ENCODE data around the gene PROCR.

DNA sequence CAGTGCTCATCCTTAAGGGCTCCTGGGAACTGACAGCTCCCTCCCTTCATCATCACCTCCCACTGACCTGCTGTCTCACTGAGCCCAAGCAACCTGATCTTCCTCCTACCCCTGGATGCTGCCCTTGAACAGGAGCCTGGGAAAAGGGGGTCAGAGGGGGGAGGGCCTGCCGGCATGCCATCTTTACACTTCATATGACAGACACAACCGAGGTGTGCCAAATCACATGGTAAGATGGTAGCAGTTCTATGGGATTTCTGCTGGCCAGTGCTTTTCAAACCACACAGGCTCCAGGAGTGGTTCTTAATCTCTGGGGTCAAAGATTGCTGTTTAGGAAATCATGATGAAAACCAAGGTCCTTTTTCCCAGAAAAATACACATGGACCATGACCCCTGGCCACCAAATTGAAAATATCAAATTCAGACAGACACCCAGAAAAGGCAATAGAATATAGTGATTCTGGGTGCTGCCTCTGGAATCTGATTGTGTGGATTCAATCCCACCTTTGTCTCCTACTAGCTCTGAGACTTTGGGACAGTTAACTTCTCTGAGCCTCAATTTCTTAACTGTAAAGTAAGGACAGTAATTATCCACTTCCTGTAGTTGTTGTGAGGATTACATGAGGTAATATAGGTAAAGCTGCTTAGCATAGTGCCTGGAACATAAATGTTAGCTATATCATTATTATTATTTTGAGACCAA lies 3.1 kb downstream of the TP53INP2 start:
- PRO-cap = no peak
CAGE:
- cytosol, long polyA minus RNA = no peak
- cytosol, long polyA plus RNA = no peak
- long polyA plus RNA = no peak
- nucleus, long polyA minus RNA = no peak
- nucleus, long polyA plus RNA = no peak

DNA sequence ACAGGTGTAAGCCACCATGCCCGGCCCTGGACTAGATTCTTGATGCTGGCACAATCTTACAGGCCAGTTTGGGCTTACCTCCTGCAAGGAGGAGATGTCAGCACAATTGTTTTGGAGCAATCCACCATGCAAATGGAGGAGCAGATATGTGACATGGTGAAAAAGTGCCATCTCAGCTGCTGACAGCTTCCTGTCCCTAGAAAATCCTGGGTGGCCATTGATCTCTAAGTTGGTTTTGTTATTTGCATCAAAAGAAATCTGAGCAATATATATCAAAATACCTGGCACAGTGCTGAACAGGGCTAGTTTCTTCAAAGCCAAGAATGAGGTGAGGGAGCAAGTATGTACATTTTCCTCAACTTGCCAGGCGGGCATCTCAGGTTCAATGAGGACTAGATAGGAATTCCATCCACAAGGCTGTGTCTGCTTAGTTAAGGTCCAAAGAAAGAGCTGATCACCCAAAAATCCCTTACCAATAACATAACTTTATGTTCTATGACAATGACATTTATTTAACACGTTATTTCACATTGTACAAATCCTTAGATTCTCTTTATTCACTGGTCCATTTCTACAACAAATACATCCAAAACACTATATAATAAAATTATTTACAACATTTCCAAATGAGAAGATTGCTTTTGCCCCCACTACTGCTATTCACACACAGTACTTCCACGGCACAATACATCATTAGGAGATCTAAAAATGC lies 10.3 kb downstream of the TP53INP2 start:
- PRO-cap = no peak
CAGE:
- cytosol, long polyA minus RNA = no peak
- cytosol, long polyA plus RNA = no peak
- long polyA plus RNA = no peak
- nucleus, long polyA minus RNA = no peak
- nucleus, long polyA plus RNA = no peak

DNA sequence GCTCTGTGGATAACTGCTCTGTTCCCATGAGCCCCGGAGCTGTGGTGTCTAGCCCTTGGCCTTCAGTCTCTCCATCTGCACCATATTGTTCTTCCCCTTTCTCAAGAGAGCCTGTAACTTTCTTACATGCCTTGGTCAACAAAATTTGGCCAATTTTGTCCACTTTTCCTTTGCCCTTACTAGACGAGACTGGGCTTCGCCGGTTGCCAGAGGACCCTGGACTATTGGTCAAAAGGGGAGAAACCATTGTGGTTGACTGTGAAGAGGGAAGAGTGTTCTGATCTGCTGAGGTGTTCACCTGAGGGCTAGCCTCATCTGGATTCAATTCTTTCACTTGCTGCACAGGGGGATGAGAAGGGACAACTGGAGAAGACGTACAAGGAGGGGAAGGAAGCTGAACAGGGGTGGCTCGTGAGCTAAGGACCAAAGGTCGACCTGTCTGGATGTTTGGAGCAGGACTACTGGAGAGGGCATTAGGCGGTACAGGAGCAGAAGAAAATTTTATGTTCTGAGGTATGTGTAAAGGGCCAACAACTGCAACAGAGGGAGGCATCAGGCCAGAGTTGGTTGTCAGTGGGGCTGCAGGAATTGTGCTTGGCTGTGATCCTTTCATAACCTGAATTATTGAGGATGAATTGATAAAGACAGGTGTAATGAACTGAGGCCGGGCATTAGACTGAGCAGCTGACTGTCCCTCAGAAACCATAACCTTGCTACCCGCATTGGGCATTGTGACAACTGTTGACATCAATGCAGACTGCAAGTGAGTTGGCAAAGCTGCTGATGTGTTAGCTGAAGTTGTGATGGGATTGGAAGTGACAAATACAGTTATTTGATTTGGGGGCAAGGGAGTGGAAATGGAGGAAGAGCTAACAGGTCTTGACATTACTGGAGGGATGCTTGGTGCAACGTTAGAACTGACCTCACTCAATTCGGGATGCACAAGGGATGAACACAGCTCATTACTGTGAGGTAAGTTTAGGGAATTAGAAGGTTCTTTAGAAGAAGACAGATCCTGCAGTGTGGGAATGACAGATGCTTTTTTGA lies 36.8 kb downstream of the TP53INP2 start:
- PRO-cap = no peak
CAGE:
- cytosol, long polyA minus RNA = no peak
- cytosol, long polyA plus RNA = no peak
- long polyA plus RNA = no peak
- nucleus, long polyA minus RNA = no peak
- nucleus, long polyA plus RNA = no peak

- PRO-cap = no peak
CAGE:
- cytosol, long polyA minus RNA = no peak
- cytosol, long polyA plus RNA = no peak
- long polyA plus RNA = no peak
- nucleus, long polyA minus RNA = no peak
- nucleus, long polyA plus RNA = no peak
These were observed 53.5 kb downstream of the TP53INP2 start for GRCh38 chr20:34757657-34758120.

DNA sequence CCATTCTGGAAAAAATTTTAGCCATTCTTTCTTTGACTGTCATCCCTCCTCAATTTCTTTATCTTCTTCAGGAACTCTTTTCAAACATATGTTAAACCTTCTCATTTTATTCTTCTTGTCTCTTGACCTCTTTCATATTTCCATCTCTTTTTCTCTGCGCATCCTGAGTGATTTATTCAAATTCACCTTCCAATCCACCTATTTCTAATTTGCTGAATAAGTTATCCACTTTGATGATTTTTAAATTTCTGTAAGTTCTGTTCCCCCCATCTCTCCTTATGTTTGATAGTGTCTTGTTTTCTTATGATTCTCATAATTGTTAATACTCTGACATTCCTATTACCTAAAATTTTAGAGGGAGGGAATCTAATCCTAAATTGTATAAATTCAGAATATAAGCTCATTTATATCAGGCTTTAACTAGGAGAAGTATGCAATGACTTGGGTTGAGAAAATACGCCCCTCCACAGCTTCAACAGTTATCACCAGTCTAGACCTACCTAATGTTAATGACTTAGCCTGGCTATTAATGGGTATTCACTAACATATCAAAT lies 59.1 kb downstream of the TP53INP2 start:
- PRO-cap = no peak
CAGE:
- cytosol, long polyA minus RNA = no peak
- cytosol, long polyA plus RNA = no peak
- long polyA plus RNA = no peak
- nucleus, long polyA minus RNA = no peak
- nucleus, long polyA plus RNA = no peak

- PRO-cap = no peak
CAGE:
- cytosol, long polyA minus RNA = no peak
- cytosol, long polyA plus RNA = no peak
- long polyA plus RNA = no peak
- nucleus, long polyA minus RNA = no peak
- nucleus, long polyA plus RNA = no peak
These were observed 33.8 kb downstream of the NCOA6 start for GRCh38 chr20:34791548-34792104.

DNA sequence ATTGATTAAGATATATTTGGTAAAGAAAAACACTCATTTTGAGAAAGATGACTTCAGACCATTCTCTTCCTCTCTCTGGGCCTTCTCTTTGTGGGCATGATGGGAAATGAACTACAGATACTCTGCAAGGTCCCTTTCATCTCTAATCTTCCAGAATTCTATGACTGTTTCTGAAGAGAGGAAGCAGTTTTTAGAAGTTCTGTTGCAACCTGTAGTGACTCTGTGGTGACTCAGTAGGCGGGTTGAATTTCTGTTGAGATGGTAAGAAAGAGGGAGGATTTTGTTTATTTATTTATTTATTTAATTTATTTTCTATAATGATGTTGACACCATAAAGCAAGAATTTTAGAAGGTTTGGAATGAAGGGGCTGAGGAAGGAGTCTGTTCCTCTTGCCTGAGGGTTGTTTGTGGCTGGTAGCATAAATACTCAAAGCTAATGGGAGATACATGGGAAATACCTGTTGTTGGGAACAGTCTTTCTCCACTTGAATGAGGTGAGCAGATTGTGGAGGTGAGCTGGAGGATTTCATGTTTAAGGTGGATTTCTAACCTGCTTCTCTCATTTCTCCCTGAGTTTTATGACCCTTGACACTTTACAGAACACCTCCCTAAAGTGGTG lies 14.9 kb downstream of the ACSS2 start:
- PRO-cap = no peak
CAGE:
- cytosol, long polyA minus RNA = no peak
- cytosol, long polyA plus RNA = no peak
- long polyA plus RNA = no peak
- nucleus, long polyA minus RNA = no peak
- nucleus, long polyA plus RNA = no peak

GRCh38 chr20:34903630-34904646 lies 27.5 kb downstream of the ACSS2 start:
- PRO-cap = no peak
CAGE:
- cytosol, long polyA minus RNA = no peak
- cytosol, long polyA plus RNA = no peak
- long polyA plus RNA = no peak
- nucleus, long polyA minus RNA = no peak
- nucleus, long polyA plus RNA = no peak

DNA sequence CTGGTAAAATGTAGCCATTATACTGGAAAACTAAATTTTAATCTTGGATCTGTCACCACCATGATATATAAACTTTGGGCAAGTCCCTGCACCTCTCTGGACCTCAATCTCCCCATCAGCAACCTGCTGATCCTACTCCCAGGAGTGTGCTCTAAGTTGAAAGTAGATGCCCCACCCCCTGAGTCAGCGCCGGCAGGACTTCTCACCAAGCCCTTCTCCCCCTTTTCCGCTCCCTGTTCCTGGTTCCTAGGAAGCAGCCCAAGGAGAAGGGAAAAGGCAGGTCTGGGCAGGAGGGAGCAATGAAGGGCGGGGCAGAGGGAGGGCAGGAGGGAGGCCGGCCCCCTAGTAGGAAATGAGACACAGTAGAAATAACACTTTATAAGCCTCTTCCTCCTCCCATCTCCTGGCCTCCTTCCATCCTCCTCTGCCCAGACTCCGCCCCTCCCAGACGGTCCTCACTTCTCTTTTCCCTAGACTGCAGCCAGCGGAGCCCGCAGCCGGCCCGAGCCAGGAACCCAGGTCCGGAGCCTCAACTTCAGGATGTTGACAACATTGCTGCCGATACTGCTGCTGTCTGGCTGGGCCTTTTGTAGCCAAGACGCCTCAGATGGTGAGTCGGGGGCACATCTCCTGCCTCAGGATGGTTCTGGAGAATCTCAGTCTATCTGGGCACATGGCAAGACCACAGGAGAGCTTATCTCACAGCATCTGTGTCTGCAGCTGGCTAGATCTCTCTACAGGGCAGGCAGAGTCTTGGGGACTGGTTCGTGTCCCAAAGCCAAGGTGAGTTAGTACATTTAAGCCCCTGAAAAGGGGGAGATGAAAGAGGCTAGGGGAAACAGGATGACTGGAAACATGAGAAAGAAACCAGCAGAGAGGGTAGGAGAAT lies at the start of gene PROCR:
Gene PROCR (plus strand): TSS at position 458 of the 889 bp plus-strand sequence.
- PRO-cap = bidirectional peak, plus-strand start at position 458 of the sequence, minus-strand start at position 226 of the sequence; unidirectional peak, plus-strand start at position 546 of the sequence
CAGE:
- cytosol, long polyA minus RNA = start-site peak on the plus strand centred at position 457 of the sequence, 107 bp wide, 978 reads
- cytosol, long polyA plus RNA = start-site peak on the plus strand centred at position 468 of the sequence, 129 bp wide, 4,688 and 4,024 reads in 2 replicates
- long polyA plus RNA = start-site peak on the plus strand centred at position 464 of the sequence, 121 bp wide, 6,105 and 5,703 reads in 2 replicates
- nucleus, long polyA minus RNA = start-site peak on the plus strand centred at position 491 of the sequence, 96 bp wide, 1,646 reads
- nucleus, long polyA plus RNA = start-site peak on the plus strand centred at position 471 of the sequence, 135 bp wide, 1,315 and 1,491 reads in 2 replicates

DNA sequence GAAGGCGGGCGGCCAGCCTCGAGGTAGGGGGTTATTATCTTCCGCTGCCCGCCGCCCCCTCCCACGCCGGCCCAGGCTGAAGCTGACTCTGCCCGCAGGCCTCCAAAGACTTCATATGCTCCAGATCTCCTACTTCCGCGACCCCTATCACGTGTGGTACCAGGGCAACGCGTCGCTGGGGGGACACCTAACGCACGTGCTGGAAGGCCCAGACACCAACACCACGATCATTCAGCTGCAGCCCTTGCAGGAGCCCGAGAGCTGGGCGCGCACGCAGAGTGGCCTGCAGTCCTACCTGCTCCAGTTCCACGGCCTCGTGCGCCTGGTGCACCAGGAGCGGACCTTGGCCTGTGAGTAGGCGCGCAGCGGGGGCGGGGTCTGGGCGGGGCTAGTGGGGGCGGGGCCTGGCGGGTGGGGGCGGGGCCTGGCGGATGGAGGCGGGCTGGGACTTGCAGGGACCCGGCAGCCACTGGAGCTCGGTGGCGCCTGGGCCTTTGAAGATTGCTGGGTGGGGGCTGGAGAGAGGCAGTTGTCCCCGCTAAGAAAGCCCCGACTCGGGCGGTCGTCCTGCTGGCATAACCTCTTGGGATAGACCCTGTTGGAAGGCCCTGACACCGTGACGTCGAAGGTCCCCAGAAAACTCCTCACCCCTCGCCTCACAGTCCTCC lies 2.9 kb downstream of the PROCR start:
- PRO-cap = unidirectional peak, minus-strand start at position 316 of the sequence
CAGE:
- cytosol, long polyA minus RNA = no peak
- cytosol, long polyA plus RNA = no peak
- long polyA plus RNA = no peak
- nucleus, long polyA minus RNA = no peak
- nucleus, long polyA plus RNA = no peak

- PRO-cap = no peak
CAGE:
- cytosol, long polyA minus RNA = start-site peak on the plus strand at chr20:35557599-35557603, 95 reads
- cytosol, long polyA plus RNA = start-site peak on the minus strand at chr20:35557497-35557532, 8 and 6 reads in 2 replicates
- long polyA plus RNA = no peak
- nucleus, long polyA minus RNA = no peak
- nucleus, long polyA plus RNA = no peak
These were observed 15.2 kb downstream of the ERGIC3 start for GRCh38 chr20:35556907-35557704.

DNA sequence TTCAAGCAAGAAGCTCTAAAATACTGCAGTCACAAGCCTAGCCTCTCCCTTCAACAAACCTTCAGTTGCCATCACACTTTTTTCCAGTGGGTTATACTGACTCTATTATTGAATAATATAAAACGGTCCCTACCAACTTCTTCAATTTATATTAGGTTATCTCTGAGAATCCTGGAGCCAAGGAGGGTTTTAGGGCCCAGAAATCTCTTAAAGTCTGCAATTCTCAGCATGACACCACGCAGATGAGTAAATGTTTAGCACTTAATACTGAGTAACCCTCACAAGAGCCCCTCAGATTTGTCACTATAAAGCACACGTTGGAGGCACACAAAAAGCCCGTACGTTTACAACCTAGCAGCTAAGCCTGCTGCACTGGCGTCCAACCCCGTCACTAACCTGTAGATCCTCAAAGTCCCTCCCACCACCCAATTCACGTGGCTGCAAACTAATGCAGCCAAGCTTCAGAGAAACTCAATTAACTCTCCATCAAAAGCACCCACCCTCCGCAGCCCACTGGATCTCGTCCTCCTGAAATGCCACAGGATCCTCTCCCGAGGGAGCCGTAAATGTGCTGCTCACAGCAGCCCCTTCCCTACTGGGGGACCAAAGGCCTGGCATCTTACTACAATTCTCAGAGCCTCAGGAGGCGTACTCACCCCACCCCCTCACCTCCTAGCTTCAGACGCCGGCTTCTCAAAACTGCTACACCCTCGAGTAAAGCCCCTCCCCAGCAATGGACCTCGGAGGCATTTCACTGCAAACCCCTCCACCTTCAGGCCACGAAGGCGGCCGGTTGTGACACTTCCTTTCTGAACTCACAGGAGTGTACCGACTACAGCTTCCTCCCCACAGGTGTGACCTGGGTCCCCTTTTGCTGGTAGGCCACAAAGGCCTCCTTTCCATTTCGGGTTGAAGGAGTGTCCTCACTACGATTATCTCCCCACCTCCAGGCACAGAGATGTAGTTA lies 1.0 kb downstream of the CPNE1 start:
- PRO-cap = bidirectional peak, plus-strand start at position 696 of the sequence, minus-strand start at position 597 of the sequence
CAGE:
- cytosol, long polyA minus RNA = no peak
- cytosol, long polyA plus RNA = no peak
- long polyA plus RNA = no peak
- nucleus, long polyA minus RNA = no peak
- nucleus, long polyA plus RNA = no peak

DNA sequence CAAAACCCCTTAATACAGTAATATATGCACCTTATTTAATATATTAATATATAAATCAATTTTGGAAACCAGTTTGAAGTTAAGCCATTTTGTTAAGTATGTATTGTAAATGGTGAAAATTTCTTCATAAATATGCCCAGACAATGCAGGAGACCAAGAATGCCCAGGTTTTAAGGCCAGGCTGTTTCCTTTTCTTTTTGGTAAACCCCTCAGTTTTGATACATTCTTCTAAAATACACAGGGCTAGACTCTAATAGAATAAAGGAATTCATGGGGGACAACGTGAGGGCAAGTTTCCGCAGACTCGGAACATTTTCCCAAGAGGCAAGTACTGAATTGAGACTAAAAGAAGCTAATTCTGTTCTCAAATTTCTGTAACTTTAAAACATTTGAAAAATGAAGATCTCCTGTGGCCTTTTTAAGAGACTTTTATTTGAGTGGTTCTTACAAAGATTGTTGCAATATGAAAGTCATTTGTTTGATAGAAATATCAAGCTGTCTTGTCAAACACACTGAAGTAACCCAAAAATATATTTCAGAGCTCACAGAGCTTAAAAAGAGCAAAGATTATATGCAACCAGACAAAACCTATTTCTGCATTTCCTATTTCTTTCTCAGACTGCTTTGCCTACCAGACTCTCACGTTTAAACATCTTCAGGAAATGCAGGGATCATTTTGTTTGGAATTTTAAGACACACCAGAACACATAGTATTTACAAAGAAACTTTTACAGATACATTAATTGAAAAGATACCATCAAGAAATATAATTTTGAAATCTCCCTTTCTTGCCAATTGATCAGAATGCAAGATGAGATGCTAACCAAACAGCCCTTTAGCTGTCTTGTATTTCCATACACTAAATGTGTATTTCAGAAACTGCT lies 4.2 kb downstream of the ROMO1 start:
- PRO-cap = no peak
CAGE:
- cytosol, long polyA minus RNA = no peak
- cytosol, long polyA plus RNA = no peak
- long polyA plus RNA = no peak
- nucleus, long polyA minus RNA = no peak
- nucleus, long polyA plus RNA = no peak

DNA sequence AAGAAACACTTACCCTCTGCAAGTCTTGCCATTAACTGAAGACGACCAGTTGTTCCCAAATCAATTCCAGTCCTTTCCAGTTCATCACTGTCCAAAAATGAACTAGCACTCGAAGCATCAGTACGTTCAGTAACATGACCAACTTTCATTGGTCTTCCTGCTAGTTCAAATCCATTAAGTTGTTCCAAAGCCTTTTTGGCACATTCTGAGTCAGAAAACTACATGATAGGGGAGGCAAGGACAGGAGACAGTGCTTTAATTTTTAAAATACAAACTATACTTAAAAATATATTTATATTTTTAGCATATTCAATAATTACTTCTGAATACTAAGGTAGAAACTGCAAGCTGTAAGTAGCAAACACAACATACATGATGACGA lies 15.0 kb downstream of the ROMO1 start:
- PRO-cap = no peak
CAGE:
- cytosol, long polyA minus RNA = no peak
- cytosol, long polyA plus RNA = no peak
- long polyA plus RNA = no peak
- nucleus, long polyA minus RNA = no peak
- nucleus, long polyA plus RNA = no peak

GRCh38 chr20:35721152-35721437 lies 21.0 kb downstream of the RBM39 start:
- PRO-cap = no peak
CAGE:
- cytosol, long polyA minus RNA = no peak
- cytosol, long polyA plus RNA = no peak
- long polyA plus RNA = no peak
- nucleus, long polyA minus RNA = no peak
- nucleus, long polyA plus RNA = no peak

- PRO-cap = no peak
CAGE:
- cytosol, long polyA minus RNA = no peak
- cytosol, long polyA plus RNA = no peak
- long polyA plus RNA = no peak
- nucleus, long polyA minus RNA = no peak
- nucleus, long polyA plus RNA = no peak
These were observed 2.7 kb downstream of the RBM39 start for GRCh38 chr20:35739331-35739700.

- PRO-cap = no peak
CAGE:
- cytosol, long polyA minus RNA = no peak
- cytosol, long polyA plus RNA = no peak
- long polyA plus RNA = no peak
- nucleus, long polyA minus RNA = no peak
- nucleus, long polyA plus RNA = no peak
These were observed 104 bp upstream of the RBM39 start for GRCh38 chr20:35742295-35742433.

GRCh38 chr20:35848770-35849258 lies 77.0 kb downstream of the PHF20 start:
- PRO-cap = no peak
CAGE:
- cytosol, long polyA minus RNA = no peak
- cytosol, long polyA plus RNA = no peak
- long polyA plus RNA = no peak
- nucleus, long polyA minus RNA = no peak
- nucleus, long polyA plus RNA = no peak

DNA sequence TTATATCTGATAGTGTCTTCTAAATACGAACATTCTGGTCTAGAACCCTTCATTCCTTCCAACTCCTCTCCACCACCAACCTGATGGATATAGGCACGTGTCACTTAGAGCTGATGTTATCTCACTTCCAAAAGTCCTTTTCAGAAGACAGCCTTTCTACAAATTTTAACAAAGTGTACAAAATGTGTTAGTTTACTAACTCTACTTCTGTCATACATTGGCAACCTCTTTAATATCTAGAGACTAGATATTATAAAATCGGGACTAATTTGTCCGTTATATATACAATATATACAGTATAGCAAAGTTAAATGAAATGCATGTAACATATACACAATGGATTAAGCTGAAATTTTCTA lies 79.6 kb downstream of the CNBD2 start:
- PRO-cap = no peak
CAGE:
- cytosol, long polyA minus RNA = no peak
- cytosol, long polyA plus RNA = no peak
- long polyA plus RNA = no peak
- nucleus, long polyA minus RNA = no peak
- nucleus, long polyA plus RNA = no peak

- PRO-cap = no peak
CAGE:
- cytosol, long polyA minus RNA = no peak
- cytosol, long polyA plus RNA = no peak
- long polyA plus RNA = no peak
- nucleus, long polyA minus RNA = no peak
- nucleus, long polyA plus RNA = no peak
These were observed 67.8 kb upstream of the EPB41L1 start for GRCh38 chr20:36086576-36087212.